Colic lymph node (tissue), 1 donor: ENCODE measurements around a stretch of chr4.

DNA sequence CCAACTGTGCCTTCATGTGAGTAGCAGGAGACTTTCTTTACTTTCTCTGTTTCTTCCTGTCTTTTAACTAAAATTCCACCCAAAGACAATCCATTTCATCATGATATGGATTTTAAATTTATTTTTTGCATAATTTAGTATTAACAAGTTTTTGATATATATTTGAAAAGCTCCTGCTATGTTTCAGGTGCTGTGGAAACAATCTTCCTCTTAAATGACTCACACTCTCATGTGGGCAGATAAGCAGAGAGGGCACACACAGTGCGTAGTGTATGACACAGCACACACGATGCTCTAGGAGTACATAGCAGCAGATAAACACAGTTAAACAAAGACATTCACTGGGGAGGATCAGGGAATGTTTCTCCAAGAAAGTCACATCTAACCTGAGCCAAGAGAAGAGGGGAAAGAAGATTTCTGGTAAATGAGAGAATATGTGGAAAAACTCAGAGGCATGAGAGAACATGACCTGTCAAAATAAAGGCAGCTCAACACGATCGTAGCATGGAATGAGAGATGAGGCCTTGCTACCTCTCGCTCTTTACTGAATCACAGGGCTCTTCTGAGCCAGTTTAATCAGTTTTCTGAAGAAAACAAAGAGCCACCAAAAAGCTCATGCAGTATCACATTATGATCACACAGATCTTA is 250.9 kb downstream of the ANK2 start:
- PRO-cap: no peak

- PRO-cap: no peak
Observed at GRCh38 chr4:113339380-113339711, 289.9 kb downstream of the ANK2 start.

- PRO-cap: no peak
Observed at GRCh38 chr4:113352864-113353716, 303.6 kb downstream of the ANK2 start.

DNA sequence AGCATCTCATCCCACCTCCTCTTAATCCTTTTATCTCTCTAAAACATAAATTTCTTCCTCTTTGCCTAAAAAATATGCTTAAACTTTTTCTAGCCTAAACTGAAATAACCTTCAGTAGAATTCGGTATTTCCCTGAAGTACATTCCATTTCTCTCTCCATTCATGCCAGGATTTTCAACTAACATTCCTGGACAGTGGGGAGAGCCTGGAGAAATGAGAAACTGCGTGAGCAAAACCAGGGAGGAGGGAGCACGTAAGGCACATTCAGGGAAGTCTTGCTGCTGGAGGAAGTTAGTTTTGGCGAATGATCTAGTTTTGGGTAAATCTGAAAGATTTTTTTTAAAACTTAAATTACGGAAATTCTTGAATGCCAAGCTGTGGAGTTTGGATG is 347.6 kb downstream of the ANK2 start:
- PRO-cap: no peak

- PRO-cap: no peak
Observed at GRCh38 chr4:113436308-113436758, 325.2 kb downstream of the CAMK2D start.

DNA sequence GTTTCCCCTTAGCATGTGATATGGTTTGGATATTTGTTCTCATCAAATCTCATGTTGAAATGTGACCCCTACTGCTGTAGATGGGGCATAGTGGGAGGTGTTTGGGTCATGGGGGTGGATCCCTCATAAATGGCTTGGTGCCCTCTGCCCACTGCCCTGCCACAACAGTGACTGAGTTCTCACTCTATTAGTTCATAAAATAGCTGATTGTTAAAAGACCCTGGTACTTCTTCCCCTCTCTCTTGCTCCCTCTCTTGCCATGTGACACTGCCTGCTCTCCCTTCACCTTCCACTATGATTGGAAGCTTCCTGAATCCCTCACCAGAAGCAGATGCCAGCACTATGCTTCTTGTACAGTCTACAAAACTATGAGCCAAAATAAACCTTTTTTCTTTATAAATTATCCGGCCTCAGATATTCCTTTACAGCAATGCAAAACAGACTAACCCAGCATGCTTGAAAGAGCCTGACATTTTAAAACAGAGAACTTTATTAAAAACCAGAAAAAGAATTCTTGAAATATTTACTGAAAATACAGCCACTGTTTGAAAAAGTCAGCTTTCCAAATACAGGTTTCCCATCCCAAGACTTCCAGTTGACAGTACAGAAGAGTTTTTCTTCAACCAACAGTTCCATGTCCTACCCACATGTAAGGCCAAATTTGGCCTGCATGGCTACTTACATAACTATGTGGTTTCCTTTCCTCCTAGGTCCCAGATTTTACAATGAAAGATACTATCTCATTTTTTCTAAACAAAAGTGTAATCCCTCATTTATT is 182.0 kb downstream of the CAMK2D start:
- PRO-cap: no peak

DNA sequence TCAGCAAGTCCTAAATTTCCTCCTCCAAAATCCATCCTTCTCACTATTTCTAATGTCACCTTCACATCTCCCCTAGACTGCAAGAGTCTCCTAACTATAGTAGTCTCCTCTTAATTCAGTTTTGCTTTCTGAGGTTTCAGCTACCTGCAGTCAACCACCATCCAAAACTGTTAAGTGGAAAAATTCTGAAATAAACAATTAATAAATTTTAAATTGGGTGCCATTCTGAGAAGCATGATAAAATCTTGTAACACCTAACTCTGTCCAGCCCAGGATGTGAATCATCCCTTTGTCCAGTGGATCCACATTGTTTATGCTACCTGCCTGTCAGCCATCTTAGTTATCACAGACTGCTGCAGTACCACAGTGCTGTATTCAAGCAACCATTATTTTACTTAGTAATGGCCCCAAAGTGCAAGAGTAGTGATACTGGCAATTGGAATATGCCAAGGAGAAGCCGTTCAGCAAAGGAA is 20.8 kb downstream of the CAMK2D start:
- PRO-cap: no peak

- PRO-cap: no peak
Observed at GRCh38 chr4:114015645-114015920, 36.1 kb upstream of the ARSJ start.

DNA sequence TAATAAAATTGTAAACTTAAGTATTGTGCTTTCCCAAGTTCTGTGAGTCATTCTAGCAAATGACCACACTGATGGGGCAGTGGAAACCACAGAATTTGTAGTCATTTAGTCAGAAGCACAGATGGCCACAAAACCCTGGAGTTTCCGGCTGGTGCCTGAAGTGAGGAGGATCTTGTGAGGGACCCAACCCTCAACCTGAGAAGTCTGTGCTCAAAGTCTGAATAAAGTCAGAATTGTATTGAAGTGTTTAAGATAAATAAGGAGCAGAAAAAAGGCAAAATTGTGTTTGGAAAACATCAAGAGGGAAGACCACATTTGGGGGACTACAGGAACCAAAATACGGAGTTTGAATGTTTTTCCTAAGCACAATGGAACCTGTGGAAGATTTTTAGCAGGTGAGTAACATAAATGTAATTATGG is 239.9 kb upstream of the TRAM1L1 start:
- PRO-cap: no peak

DNA sequence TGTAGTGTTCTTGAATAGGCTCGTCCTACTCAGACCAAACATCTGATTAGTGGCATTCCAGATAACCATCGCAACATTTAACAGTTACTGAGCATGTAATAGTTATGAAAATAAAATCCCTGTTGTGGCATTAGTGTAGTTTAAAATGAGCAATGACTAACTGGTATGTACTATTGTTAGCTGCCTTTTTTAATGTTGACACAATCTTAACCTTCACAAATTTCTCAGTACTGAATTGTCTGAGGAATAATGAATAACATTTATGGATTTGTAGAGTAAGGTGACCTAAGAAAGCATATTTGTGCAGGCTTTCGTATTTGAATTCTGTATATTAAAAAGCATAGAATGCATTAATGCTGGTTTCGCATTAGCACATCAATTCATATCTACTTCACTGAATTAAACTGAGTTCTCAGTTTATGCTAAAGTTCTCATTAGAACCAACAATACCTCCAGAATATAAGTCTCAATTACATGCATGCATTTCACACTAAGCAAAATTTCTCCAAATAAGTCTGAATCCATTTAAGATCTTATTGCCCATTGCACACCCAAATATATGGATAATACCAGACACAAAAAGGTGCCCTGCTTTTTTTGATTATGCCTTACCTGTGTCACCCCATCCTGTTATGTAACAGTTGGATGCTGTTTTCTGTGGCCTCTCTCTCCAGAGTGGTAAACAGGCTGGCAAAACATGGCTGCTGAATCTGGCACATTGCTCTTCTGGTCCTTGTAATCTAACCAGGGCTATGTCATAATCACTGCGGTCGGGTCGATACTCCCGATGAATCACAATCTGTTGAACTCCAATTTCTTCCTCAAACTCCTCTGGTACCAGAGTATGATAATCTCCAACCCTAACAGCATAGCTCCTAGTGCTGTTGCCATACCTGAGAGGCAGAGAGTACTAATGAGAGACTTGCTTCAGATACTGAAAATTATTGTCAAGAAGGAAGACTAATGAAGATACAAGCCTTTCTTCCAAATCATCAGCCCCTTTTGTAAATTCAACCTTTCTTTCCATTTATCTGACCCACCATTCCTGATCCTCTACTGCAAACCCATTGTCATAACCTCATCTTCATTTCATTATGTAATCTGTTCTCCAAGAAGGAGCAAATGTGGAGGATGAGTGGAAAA is 70.2 kb downstream of the PRSS12 start:
- PRO-cap: no peak

GRCh38 chr4:118345570-118346347 is 7.0 kb downstream of the PRSS12 start:
- PRO-cap: no peak

- PRO-cap: unidirectional peak, plus-strand start at chr4:118835101; unidirectional peak, plus-strand start at chr4:118835146; unidirectional peak, plus-strand start at chr4:118835206; bidirectional peak, plus-strand start at chr4:118835339, minus-strand start at chr4:118835303
Observed at GRCh38 chr4:118834830-118835553, 934 bp downstream of the SEC24D start.

DNA sequence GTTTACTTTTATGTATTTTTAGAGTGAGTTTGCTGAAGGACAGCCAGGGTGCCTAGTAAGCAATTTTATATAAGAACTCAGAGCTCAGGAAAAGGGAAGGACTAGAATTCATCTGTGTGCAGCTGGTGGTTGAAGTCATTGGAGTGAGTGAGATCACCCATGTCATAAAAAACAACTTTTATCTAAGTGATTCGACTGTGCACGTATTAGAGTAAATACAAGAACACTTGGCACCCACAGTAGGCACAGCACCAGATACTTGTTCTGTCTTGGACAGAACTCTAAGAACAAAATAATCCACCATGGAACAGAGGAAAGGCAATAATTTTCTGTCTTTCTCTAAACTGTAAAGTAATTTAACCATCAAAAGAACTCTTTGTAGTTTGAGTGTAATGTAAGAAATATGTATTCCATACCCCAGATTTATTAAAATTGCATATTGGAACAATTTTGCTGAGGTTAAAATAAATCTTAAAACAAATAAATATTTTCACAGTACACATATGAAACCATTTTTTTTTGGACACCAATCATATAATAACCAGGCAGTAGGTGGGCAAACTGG is 31.7 kb downstream of the SYNPO2 start:
- PRO-cap: unidirectional peak, minus-strand start at position 103 of the sequence

GRCh38 chr4:118941484-118942170 is 53.0 kb downstream of the SYNPO2 start:
- PRO-cap: no peak

DNA sequence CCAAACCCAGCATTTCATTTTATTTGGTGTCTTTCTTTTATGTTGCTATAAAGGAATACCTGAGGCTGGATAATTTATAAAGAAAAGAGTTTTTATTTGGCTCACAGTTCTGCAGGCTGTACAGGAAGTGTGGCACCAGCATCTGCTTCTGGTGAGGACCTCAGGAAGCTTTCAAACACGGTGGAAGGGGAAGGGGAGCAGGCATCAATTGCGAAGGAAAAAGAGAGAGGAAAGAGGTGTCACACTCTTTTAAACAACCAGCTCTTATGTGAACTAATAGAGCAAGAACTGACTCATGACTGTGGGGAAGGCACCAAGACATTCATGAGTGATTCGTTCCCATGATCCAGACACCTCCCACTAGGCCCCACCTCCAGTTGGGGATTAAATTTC is 59.8 kb downstream of the SYNPO2 start:
- PRO-cap: no peak

DNA sequence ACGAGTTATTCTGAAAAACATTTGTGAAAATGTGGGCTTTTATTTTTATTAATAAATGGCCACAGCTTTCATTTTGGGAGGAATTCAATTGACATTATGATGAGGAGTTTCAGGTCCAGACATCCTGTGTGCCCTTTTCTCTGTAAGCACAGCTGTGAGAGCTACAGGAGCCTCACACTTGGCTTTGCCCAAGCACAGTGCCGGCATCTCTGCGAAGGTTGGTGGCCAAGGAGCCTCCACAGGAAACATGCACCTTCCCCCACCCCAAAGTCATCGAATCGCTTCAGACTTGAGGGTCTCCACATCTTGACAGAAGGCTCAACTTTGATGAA is 99.9 kb downstream of the SYNPO2 start:
- PRO-cap: no peak

DNA sequence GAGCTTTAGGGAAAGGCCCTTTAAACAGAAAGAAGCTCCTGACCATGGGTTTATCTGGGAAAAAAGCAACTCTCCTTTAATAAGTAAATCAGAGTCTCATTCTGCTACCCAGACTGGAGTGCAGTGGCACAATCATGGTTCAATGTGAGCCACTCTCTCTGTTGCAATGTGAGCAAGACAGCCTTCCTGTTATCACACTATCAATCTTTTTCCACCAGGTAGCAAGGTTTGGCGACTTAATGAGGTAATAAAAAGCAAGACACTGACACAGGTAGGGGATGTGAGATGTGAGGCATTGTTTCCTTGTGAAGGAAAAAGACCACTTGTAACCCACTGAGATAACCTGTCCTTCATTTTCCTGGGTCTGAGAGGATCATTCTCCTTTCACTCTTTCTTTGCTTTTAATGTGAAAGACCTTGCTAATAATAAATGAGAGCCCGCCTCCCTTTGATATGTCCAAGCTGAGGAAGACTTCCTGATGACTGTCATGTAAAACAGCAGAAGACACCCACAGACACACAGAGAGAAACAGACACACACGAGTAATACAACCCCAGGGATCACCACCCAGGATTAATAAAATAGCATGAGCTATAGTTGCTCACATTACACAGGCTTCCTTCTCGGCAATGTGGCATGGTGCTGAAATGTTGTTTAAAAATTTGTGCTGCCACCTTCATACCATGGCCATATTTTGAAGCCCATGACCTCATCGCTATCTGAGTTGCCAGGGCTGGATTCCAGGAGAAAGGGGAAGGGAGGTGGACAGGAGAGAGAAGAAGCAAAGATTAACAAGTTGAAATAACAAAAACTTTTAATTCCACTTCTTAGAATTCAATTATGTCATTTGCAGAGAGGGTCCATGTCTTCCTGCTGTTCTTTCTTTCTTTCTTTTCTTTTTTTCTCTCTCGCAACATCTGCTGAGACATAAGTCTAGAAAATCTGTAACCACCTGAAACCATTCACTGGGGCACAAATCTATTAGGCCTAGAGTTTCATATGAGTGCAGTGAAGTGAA is 111.6 kb downstream of the SYNPO2 start:
- PRO-cap: no peak

GRCh38 chr4:119040676-119041213 is 94.9 kb upstream of the MYOZ2 start:
- PRO-cap: no peak

GRCh38 chr4:119046774-119047495 is 88.7 kb upstream of the MYOZ2 start:
- PRO-cap: no peak

- PRO-cap: no peak
Observed at GRCh38 chr4:119067243-119068284, 68.1 kb upstream of the MYOZ2 start.